MCF 10A (cell line): ENCODE data around the genes ASIP, PIGU and TP53INP2.

DNA sequence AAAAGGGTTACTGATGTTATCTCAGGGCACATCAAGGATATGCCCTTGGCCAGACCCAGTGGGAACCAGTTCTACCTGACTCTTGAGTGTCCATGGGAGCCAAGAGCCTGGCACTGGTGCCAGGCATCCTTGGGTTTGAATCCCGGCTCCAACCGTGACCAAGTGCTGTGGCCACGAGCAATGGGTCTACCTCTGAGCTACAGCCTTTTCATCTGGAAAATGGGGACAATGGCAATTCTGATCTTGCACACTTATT, 1.6 kb downstream of the PXMP4 start:
- PRO-cap = no peak
- RRBS = no CpG with 5 or more reads among the region's 3 CpGs

GRCh38 chr20:33812894-33813506, 1.9 kb downstream of the CHMP4B start:
- PRO-cap = no peak
- RRBS = no CpG with 5 or more reads among the region's 10 CpGs

DNA sequence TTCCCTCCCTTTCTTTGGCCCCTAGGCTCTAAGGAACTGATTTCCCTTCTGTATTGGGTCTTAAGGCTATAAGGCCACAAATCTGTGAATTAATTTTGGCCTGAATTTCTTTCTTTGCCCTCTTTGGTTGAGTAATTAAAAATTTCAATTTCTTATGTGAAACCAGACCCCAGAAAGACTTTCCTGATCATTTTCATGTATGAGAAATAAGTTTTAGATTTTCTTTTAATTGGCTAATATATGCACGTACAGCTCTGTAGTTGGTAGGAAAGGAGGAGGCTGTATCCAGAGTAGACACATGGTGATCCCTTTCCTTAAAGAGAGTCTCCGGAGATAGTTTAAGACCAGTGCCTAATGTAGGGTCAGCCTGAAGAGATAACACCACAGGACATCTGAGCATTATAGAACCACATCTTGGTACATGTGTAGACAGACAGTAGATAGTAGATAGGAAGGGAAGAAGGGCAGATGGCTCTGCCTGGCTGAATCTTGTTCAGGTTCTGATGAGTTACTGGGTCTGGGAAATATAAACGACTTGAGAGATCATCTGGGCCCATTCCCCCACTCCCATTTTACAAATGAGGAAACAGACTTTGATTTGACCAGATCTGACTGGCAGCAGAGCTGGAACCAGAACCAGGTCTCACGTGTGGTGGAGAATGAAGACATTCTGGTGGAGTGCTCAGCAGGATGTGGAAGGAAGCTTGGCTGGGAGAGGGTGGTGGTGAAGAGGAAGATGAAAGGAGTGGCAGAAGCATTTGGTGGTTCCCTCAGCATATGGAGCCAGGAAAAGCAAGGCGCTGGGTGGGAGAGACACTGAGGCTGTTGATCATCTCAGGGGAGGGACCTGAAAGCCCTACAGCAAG, 18.5 kb downstream of the CHMP4B start:
- PRO-cap = no peak
- RRBS = no CpG with 5 or more reads among the region's 5 CpGs

DNA sequence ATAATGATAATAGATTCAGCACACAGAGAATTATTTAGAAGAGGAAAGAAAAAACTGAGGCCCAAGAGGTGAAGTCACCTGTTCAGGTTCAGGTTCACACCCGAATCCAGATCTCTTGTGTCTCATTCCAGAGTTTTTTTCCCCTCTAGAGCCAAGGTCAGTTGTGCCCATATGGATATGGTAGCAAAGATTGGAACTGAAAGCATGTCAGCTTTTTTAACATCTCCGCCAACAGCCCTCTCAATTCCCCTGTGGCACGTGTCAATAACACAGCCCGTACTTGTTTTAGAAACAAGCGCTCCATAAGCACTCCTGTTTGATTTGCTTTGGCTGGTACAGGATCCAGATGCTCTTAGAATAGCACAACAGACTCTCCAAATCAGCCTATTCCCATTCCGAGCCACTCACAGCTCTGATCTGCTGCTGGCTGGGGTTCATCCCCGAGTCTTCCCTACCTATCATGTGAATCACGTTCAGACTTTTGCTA, 46.5 kb downstream of the RALY start:
- PRO-cap = no peak
- RRBS = no CpG with 5 or more reads among the region's 8 CpGs

- PRO-cap = no peak
- RRBS = 96% methylated on average over 9 of the region's 14 CpGs
Observed at GRCh38 chr20:34075809-34076604, 36.0 kb downstream of the EIF2S2 start.

DNA sequence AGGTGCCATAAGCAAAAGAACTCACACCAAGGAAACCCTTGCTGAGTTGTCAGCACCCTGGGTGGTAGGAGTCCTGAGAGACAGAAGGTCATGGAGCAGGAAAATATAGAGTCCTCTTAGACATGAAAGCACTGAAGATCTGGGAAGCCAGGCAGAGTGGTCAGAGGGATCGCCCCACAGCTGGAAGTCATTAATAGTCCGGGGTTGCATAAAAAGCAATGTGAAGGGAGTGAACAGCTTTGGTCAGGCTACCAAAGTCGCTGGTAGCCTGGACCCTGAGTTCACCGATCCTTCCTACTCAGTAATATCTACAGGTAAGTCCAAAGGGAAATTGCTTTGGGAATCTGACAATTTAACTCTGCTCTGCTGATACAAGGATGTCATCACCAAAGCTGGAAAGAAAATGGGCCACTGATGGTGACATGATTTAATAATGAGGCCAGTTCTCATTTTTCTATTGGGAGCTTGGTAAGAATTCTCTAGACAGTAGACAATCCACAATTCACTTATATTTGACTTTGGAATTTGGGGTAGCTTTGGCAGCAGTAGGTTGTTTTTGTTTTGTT, 54.9 kb upstream of the ASIP start:
- PRO-cap = no peak
- RRBS = no CpG with 5 or more reads among the region's 4 CpGs

DNA sequence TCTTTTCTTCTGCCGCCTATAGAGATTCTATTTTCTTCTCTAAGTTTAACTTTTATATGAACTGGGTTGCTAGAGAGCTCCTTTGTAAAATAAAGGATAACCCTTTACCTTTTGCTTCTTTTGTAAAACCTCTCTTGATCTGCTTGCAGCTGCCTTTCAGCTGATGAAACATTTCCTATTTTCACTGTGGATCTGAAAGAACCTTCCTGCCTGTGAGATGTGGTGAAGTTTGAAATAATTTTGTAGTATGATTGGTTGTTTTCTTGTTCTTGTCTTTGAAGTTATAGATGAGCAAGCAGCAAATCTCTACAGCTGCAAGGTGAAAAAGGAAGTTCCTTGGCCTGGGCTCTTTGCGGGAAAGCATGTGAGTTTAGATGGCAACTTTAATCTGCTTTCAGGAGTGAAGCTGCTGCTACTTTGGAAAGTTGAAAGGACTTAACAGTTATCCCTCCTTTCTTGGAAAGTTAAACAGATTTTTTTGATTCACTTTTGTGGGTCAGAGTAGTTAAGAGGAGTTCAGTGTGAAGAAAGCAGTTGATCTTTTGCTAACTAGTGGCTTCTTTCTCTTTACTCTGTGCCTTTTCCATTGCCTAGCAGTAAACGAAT, at the start of gene ASIP:
Gene ASIP (plus strand): TSS at position 298 of the 606 bp plus-strand sequence.
- PRO-cap = no peak
- RRBS = no CpG with 5 or more reads among the region's 3 CpGs

GRCh38 chr20:34676412-34677478, at the start of gene PIGU:
Gene PIGU (minus strand): TSS chr20:34677092.
- PRO-cap = bidirectional peak, plus-strand start at chr20:34676849, minus-strand start at chr20:34676585; bidirectional peak, plus-strand start at chr20:34677290, minus-strand start at chr20:34677092
- RRBS = 1% methylated on average over 11 of the region's 76 CpGs

DNA sequence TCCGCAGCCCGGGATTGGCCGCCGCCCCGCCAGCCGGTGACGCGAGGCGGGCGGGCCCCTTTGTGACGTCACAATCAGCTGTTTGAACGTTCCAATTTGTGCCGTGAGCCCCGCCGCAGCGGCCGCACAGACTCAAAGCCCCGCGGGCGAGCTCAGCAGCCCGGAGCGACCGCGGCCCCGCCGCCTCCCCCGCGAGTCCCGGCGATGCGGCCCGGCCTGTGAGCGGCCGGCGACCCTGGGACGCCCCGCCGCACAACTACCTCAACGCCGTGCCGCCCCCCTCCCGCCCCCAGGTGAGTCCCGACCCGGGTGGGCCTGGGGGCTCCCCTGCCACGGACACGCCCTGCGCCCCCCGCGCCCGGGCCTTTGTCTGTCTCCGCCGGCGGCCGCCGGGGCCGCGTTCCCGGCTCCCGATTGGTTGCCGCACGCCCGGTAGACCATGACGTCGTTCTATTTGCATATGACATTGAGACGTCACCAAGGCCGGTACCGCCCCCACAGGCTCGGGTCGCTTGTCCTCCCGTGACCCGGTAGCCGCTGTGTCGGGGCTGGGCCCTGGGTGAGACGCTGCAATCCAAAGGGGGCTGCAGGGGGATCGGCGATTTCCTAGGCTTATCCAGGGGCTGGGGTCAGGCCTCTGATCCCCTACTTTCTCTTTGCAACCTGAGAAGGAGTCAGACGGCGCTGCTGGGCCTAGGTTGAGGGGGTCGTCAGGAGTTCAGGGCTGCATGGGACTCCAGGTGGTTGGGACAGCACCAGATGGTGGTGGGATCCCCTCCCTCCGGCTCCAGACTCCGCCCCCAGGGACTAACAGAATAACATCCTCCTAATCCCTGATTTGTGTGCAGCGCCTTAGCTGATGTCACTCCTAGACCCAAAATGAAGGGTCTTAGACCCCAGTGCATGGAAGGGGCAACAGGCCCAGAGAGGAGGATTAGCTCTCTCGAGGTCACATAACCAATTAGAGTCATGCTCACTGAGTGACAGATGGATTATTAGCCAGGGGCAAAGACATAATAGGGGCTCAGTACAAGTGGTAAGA, at the start of gene TP53INP2:
Gene TP53INP2 (plus strand): TSS at position 125 of the 1,042 bp plus-strand sequence.
- PRO-cap = bidirectional peak, plus-strand start at position 94 of the sequence, minus-strand start outside the sequence; bidirectional peak, plus-strand start at position 540 of the sequence, minus-strand start at position 416 of the sequence
- RRBS = under 1% methylated on average over 30 of the region's 83 CpGs

DNA sequence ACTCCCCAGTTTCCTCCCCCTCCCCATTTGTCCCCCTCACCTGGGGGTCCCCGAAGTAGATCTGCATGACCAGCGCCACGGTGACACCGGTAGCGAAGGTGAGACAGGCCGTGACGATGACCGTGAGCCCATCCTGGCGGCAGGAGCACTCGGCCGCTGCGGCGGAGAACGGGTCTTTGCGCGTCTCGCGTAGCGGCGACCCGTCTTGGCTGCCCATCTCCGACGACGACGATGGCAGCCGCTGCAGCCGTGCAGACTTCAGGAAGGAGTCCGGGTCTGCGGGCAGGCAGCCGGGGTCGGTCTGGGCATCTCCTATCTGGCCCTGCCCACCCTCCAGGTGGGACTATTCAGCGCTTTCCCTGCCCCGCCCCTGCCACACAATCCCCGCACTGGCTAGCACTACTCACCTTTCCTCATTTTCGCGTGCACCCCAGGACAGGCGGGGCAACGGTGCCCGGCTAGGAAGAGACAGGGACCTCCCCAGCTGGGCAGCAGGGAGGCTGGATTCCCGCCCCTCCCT, 9.3 kb downstream of the GGT7 start:
- PRO-cap = no peak
- RRBS = no CpG with 5 or more reads among the region's 40 CpGs

DNA sequence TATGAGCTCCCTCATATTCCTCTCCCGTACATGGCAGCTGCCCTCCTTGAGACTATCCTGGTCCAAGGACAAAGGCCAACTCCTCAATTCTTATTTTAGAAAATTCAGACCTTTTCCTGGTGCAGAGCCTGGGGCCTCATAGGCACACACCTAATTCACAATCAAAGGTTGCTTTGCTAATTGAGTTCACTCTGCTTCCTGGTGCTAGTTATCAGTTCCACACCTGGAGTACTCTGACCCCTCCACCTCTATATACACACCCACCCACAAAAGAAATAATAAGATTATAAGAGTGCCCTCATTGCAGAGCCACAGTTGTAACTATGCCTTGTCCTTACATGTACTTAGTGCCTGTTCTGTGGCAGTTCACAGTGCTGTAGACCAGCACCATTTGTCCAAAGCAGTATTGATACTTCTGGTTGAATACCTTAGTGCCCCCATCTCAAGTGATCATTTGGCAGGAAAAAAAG, 38.7 kb downstream of the GSS start:
- PRO-cap = no peak
- RRBS = no CpG with 5 or more reads among the region's 1 CpG

DNA sequence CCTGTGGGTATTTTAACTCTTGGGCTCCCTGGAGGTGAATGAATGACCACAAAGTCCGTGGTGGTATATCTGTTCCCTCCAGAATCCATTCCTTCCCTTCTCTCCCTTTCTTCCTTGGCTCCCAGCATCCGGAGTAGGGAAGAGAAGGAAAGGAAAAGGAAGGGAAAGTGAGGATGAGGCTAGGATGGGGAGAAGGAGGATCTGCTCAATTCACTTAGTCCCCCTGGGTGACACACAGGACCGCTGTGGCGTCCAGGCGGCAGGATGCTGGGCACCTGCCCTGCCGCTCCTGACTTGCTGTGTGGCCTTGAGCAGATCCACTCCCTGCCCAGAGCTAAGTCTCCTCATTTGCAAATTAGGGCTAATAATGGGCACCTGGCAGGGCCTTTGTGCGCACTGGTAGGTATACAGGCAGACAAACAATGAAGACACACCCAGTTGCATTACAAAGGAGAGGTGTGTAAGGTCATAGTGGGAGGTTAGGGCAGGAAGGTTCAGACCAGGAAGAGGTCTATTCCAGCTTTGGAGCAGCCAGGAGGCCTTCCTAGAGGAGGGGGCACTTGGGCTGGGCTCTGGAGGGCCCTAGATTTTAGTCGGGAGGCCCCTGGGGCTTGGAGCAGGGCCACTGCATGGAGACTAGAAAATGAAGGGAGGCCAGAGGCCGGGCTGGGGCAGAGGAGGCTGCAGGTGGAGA, 28.3 kb downstream of the MYH7B start:
- PRO-cap = no peak
- RRBS = no CpG with 5 or more reads among the region's 9 CpGs

GRCh38 chr20:35039448-35039740, 53.2 kb downstream of the TRPC4AP start:
- PRO-cap = no peak

- PRO-cap = no peak
- RRBS = no CpG with 5 or more reads among the region's 7 CpGs
Observed at GRCh38 chr20:35048680-35049604, 43.7 kb downstream of the TRPC4AP start.

DNA sequence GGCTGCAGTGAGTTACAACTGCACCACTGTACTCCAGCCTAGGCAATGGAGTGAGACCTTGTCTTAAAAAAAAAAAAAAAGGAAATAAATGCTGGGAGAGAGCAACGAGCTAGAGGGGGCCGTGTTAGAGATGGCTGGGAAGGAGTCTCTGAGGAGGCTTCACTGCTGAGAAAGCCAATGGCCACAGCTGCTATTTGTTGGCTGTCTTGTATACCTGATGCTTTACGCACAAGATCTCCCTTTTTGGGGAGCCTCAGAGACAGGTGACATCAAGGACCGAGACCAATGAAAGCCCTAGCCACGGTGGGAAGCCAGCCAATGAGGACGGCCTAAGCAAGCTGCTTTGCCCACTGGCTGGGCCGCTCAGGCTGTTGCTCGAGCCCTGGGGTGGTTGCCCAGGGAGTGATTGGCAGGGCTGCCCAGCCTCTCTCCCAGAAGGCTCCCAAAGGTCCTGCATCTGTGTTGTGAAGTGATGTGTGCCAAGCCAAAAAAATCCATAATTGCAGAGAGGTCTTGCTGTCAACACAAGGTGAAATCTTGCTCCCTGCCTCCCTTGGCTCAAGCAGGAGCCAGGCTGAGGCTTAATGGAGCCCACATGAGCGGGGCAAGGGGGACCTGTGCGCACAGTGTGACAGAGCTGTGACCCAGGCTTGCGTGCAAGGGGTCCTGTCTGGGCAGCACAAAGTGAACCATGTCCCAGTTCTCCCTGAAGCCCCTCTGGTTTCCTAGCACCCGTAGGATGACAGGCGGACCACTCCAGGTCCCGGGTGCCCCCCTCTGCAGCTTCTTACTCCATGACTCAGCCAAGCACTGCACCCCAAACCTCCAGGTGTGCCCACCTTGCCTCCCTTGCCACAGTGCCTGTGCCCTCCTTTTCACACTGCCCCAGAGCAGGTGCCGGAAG, 4.3 kb downstream of the MMP24OS start:
- PRO-cap = no peak
- RRBS = no CpG with 5 or more reads among the region's 15 CpGs

DNA sequence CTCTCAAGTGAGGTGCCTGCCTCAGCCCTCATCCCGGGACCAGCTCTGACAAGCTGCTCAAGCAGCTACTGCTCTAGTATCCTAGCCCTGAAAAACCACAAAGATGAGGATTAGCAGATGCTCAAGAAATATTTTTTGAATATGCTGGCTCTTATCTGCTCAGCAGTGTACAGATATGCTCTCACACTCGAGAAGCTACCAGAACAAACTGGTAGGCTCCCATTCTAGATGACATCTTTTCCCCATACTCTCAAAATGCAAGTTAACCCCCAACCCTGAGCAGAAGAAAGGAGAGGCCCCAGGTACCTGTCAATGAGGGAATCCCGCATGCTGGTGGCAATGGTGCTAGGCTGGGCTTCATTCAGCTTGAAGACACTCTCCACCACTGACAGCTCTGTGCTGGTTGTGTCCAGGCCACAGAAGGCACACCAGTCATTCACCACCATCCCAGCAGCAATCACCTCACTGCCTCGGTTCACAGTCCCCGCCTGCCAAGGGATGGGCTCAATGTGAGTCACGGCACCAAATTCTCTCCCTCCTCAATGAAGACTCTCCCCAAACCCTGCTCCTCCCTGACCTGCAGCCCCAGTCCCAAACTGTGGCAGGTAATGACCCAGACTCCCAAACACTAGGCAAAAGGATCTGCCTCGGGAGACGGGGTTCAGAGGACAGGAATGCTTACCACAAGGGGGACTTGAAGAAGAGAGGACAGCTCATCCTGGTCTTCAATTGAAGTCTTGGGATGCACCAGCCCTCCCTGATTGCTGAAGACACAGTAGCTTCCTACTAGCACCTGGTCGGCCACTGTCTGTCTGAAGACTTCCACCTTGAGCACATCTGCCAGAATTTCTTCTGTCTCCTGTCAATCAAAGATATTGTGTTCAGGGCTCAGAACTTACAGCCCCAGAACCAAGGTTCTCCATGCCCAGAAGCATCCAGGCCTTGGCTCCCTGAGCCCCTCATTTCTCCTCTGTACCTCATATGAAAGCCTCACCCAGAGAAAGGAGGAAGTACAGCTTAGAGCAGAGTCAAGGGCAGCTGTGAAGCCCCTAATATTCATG, 1.7 kb upstream of the MMP24OS start:
- PRO-cap = no peak
- RRBS = no CpG with 5 or more reads among the region's 9 CpGs

- PRO-cap = no peak
- RRBS = no CpG with 5 or more reads among the region's 9 CpGs
Observed at GRCh38 chr20:35285146-35285528, 565 bp upstream of the EIF6 start.

DNA sequence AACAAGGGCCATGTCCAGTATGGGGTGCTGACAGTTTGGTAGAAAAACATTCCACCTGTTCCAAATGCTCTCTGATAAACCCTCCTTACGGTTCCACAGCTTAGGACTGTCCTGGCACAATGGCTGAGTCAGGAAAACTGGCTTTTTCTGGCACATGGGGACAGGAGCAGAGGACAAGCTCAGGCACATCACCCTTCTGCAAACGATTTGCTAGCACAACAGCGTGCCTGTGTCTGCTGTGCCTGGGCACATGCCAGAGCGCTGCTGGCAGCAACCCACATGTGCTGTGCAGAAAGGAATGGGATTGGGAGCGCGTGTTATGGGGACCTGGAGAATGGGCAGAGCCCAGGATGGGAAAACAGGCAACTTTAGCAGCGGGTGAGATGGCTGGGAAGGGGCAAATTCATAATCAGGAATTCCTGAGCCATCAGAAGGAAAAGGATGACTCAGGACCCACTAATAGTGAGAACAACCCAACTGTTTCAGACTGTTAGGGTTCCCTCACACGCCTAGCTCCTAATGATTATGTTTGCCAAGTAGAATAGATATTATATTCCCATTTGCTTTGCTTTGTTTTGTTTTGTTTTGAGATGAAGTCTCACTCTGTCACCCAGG, 16.0 kb upstream of the FAM83C start:
- PRO-cap = bidirectional peak, plus-strand start at position 332 of the sequence, minus-strand start at position 209 of the sequence
- RRBS = no CpG with 5 or more reads among the region's 8 CpGs

- PRO-cap = no peak
- RRBS = no CpG with 5 or more reads among the region's 4 CpGs
Observed at GRCh38 chr20:35318993-35319682, 26.9 kb upstream of the FAM83C start.

GRCh38 chr20:35320298-35320912, 28.2 kb upstream of the FAM83C start:
- PRO-cap = no peak
- RRBS = no CpG with 5 or more reads among the region's 1 CpG